Cardiac ventricle fibroblast (primary cell): ENCODE measurements around a stretch of chr1.

GRCh38 chr1:39296356-39296660, 91.8 kb downstream of the MACF1 start:
- RAMPAGE, long total RNA = no peak

DNA sequence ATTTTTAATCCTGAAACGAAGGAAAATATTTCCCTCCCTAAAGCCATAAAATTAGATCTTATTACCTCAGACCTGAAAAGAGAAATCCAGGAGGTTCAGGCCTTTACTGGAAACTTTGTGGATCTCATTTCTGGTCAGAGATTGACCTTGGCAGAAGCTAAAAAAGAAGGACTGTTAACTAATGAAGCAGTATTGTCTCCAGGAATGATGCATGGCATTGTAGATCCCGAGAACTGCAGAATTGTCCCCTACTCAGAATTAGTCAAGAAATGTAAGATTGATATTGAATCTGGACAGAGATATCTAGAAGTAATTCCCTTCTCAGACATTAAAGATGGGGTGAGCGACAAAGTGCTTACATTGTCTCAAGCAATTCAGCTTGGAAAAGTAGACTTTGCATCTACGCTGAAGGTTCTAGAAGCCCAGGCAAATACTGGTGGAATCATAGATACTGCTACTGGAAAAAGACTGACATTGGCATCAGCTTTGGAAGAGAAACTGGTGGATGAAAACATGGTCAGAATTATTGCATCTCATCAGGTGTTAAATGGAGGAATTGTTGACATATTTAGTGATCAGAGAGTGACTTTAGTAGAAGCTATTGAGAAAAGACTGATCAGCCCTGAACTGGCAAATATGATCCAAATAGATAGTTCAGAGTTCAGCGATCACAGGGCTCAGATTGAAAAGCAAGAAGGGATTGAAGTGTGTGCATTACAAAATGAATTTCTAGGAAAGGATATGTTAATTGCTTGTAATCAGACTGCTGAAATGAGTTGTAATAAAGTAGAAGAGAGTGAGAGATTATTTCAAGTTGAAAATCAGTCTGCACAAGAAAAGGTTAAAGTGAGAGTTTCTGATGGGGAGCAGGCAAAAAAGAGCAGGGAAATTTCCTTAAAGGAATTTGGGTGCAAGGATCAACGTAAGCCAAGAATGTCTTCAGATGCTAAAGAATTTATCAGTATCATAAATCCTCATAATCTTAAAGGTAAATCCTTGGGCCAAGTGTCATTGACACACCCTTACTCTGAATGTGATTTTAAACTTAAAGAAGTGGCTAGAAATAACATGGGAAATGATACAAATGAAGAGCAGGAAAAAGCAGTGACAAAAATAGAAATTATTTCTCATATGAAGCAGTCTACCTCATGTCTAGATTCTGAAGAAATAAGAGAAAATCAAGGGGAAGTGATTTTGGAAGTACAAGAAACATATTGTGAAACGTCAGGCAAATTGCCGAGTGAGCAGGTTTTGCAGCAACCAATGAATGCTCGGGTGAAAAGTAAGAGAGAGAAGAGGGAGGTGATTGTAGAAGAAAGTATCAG, 130.2 kb downstream of the MACF1 start:
- RAMPAGE, long total RNA = no peak

GRCh38 chr1:39404917-39405958, 86.2 kb upstream of the BMP8A start:
- RAMPAGE, long total RNA = no peak

- RAMPAGE, long total RNA = no peak
Observed at GRCh38 chr1:39441593-39442618, 49.5 kb upstream of the BMP8A start.

GRCh38 chr1:39442619-39442954, 48.8 kb upstream of the BMP8A start:
- RAMPAGE, long total RNA = no peak

DNA sequence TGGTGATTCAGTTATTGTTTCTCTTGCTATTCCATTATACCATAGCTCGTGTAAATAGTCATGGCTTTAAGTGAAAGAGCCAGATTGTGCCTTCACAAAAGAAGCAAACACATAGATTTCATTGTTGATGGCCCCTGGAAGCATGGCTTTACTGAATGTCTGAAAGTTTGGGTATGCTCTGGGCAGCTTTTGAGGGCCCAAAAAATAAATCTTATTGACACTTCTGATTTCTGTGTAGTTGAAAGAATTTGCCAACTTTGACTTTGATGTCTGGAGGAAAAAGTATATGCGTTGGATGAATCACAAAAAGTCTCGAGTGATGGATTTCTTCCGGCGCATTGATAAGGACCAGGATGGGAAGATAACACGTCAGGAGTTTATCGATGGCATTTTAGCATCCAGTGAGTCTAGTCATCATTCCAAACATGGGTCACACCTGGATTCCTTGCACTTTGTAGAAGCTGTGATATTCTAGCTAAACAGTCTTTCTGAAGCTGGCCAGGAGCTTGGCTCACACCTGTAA, 31.0 kb upstream of the BMP8A start:
- RAMPAGE, long total RNA = no peak

DNA sequence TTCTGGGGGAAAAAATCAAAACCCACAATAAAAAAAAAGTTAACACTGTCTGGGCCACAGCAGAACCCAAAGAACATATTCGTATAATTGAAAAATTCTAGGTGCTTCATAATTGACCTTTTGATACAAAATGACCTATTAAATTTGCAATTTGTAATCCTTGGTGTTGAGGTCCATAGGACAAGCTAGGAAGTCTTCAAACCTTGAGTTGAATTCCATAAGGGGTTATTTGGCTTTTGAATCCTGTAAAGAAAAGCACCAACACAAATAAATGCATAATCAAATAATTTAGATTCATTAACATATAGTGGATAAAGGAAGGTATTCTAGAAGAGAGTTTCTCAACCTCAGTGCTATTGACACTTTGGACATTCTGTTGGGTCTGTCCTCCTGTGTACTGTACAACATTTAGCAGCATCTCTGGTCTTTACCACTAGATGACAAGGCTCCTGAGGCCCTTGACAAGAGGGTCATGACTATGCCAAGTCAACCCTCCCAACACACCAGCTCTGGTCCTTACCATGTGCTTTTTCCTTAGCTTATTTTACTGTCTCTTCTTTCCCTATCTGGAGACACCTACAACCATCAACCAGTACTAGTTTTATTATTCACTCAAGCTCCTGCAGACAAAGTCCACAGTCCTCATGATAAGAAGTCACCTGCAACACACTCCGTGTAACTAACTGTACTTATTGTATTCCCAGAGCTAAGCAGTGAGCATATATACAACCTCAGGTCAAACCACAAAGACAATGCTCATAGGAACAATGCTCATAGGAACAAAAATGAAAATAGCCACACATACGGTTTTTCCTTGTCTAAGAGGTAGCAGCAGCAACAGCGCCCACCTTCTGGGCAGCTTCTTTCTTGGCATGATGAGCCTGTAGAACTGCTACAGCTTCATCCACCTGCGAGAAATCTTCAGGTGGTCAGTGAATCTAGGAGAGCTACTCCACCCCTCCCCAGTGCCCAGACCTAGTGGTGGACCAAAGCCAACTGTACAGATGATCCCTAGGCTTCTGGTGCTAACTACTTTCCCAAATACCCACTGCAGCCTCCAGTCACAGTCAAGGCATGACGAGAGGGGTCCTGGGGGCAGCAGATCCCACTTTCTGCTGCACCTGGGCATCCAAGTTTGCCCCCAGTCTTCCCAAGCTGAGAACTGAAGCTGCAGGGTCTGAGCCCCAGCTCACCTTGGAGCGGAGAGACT, 15.3 kb downstream of the PABPC4 start:
- RAMPAGE, long total RNA = no peak

DNA sequence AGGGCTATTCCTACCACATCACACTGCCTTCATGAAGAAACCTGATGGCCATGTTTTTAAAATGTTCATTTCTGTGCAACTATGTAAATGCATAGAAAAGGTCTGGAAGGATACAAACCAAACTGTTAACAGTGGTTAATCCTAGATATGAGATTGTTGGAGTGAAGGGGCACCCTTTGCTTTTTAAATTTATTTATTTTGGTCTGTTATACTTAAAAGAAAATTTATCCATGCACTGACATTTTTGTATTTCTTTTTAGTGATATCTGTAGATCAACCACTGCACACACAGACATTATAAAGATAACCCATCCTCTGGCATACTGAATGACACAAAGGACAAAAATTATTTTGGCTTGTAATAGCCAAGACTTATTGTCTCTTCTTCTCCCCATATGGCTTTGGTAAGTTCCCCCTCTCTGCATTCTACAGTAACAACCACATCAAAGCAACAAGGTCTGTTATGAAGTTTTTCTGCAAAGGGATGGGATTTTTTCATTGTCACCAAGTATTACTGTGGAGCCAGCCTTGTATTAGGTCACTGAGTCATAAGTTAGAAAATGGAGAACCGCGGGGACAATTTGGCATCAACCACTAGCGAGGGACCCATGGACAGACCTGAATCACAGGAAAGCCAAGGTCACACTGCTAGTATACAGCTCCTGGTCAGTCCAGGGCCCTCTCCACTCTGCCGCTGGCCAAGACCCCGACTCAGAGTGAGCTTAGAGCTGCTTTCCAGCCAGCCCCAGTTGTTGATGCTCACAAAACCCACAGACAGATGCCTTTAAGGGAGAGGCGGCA, 6.2 kb downstream of the PABPC4 start:
- RAMPAGE, long total RNA = no peak

GRCh38 chr1:39671315-39671932, 483 bp downstream of the NT5C1A start:
- RAMPAGE, long total RNA = no peak

- RAMPAGE, long total RNA = no peak
Observed at GRCh38 chr1:39895165-39895572, 6.5 kb downstream of the MYCL start.

DNA sequence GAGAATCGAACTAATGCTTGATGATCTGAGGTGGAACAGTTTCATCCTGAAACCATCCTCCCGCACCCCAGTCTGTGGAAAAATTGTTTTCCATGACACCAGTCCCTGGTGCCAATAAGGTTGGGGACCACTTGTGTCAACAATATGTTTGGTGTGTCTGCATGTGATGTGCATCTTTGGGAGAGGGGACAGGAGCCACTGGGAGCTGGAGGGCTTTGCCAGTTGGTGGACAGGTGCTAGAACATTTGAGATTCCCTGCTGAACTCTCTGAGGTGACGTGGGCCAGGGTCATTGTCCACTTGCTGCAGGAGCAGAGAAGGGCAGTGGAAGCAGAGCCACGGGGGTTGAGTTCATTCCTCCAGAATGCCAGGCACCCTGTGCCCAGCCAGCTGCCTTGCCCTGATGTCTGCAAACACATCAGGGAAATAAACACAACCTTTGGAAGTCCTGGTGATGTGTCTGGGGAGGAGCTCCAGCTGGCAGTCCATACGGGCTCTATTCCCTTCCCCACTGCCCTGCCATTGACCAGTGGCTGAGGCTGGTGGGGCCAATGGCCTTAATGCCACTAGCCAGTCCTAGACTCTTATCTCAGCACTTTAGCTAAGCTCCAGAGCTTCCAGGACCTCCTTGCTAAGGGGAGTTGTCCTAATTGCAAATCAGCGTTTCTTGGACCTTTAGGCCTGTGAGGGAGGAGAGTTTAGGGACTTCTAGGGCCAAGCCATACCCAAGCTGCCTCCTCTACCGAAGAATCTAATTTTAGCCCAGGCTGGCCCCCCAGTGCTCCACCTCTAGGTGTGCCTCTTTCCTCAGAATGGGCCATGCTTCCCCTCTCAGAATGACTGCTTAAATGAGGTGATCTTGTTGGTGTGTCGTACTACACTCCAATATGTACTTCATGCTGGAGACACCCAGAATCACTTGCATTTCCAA, 26.1 kb upstream of the MFSD2A start:
- RAMPAGE, long total RNA = no peak

GRCh38 chr1:39964386-39964758, 9.4 kb downstream of the MFSD2A start:
- RAMPAGE, long total RNA = no peak

DNA sequence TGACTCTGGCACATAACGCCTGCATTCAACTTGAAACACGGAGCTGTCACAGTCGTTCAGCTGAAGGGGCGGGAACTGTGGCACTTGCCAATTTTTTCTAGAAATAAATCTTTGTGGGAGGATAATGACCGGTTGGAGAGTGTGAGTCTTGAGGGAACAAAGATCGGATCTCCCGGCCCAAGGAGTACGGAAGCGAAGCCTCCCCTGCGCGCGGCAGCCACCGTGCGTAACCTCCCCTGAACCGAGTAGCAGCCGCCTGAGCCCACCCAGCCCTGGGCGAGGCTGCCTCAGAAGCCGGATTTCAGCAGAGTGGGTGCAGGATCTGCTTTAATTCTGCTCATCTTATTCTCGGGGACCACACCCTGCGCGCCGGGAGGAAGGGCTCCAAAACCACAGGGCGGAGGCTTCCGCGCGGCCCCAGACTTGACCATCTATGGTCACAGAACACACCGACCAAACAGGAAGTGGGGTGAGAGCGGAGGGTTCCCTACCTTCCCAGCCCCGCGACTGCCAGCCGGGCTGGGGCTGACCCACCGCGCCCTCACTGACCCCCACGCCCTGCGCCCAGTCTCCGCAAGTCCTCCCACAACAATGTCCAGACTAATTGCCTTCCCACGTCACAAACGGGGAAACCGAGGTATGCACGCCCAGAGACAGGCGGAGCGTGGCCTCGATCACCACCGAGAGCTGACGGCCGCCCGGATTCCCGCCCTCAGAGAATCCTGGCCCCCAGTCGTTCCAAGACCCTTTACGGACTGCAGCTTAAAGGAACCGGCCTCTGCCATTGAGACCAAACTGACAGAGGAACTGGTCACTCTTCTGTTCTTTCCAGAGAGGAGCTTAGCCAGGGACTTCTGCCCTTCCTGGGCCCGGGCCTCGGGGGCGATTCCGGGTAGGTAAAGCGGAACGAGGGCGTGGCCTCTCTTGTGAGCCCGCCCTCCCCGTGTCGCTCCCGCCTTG, 673 bp upstream of the CAP1 start:
- RAMPAGE, long total RNA = no peak

DNA sequence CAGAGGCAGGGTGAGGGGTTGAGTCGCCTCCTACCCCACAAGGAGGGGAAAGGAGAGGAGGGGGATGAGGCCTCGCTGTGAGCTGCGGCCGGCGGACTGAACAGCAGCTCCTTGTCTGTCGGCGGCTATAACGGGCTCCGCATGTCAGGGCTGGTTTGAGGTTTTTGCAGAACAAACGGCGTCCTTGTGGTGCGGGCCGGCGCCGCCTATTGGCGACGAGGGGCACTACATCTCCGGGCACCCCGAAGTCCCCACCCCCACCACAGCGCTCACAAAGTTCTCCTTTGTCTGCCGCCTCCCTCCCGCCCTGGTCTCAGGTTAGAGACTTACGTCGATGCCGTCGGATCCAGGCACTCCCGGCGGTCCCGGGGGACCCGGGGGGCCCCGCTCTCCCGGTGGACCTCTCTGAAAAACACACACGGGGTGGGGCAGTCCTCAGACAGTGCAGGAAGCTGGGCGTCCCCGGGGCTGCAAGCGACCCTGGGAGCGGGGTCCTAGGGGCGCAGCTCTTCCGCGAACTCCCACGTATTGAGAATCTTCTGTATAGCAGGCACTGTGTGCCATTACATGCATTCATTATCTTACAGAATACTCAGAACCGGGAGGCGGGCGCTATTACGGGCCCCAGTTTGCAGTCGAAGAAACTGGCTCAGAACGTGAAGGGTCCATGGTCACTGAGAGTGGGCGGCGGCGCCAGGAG, 1.7 kb downstream of the COL9A2 start:
- RAMPAGE, long total RNA = no peak

DNA sequence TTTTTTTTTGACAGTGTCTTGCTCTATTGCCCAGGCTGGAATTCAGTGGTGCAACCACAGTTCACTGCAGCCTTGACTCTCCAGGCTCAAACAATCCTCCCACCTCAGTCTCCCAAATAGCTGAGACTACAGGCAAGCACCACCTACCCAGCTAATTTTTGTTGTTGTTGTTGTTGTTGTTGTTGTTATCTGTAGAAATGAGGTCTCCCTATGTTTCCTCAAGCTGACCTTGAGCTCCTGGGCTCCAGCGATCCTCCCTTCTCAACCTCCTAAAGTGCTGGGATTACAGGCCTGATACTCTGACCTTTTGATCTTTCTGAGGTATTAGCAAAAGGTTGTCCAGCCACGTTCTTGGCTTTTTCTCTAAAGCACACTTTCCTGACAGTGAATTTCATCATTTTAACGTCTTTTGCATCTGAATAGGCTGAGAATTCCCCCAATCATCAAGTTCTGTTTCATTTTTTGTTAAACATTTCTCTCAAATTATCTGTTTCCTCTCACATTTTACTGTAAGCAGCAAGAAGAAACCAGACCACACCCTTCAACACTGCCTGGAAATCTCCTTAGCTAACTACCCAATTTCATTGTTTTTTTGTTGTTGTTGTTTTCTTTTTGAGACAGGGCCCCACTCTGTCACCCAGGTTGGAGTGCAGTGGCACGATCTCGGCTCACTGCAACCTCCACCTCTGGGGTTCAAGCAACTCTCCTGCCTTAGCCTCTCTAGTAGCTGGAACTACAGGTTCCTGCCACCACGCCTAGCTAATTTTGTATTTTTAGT, 25.0 kb upstream of the COL9A2 start:
- RAMPAGE, long total RNA = no peak

GRCh38 chr1:40401759-40402179, 28.2 kb downstream of the SMAP2 start:
- RAMPAGE, long total RNA = no peak

DNA sequence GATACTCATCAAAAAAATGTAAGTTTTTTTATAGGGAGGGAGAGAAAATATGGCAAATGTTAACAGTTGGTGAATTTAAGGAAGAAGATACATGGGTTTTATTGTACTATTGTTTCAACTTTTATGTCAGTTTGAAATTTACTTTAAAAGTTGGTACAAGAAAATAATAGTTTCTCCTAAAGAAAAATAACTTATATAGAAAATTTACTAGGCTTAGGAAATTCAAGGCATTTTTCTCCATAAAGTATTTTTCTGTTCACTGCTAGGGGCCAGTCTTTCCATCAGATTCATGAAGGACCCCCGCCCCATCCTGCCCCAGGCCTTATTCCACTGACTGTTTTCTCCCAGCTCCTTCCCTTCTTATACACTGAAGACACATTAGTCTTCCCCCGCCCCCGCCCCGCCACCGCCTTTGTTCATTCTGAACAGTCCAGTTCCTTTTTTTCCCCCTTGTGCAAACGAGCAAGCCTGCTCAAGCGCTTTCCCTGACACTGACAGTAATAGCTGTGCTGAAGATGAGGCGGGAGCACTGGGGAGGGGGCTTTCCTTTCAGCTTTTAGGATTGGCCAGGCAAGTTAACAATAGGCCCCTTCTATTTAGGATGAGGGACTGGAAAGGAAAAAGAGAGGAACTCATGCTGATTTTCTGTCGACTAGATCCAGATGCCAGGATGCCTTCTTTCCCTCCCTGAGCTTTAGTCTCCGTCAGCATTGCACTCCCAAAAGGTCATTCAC, 29.0 kb upstream of the ZFP69B start:
- RAMPAGE, long total RNA = no peak

DNA sequence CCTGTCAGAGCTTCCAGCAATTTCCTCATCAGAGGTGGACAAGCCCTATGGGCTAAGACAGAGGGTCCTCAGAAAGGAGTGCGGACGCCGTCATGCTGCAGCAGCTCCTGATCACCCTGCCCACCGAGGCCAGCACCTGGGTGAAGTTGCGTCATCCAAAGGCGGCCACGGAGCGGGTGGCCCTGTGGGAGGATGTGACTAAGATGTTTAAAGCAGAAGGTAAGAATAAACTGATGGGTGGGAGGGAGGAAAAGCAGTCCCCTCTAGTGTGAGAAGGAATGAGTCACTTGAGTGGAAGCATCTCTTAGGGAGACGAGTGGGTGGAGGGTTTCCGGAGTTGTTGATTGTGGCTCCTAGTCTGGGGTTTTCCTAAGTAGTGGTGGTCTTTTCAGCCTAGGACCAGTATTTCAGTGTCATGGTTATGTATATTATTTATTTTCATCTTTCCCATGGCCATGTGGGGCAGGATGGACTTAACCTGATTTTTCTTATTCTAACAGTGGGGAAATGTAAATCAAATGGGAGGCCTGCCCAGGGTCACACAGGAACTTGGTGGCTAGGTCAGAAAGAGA, 680 bp downstream of the ZFP69B start:
- RAMPAGE, long total RNA = no peak

DNA sequence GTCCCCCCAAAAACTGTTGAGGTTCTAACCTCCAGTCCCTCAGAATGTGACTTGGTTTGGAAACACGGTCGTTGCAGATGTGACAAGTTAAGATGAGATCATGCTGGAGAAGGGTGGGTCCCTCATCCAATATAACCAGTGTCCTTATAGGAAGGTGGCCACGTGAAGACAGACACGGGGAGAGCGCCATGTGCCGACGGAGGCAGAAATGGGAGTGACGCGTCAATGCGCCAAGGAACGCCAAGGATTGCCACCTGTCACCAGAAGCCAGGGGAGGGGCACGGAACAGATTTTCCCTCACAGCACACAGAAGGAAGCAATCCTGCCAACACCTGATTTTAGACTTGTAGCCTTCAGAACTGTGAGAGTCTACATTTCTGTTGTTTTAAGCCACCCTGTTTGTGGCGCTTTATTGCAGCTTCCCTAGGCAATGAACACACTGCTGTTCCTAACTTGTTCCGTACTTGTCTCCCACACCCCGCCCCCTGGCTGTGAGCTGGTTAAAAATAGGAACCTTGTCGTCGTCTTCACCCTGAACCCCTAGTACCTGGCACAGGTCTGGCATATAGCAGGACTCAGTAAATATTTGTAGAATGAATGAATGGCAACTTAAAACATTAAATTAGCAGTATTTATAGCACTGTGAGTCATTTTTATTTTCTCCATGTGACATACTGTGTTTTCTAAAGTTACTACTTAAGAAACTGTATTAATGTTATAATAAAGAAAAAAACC, 14.2 kb downstream of the RIMS3 start:
- RAMPAGE, long total RNA = no peak

GRCh38 chr1:40690593-40691008, 903 bp upstream of the NFYC start:
- RAMPAGE, long total RNA = no peak